Liver (tissue), 9 donors: Measurements from ENCODE around the gene WIPF3.

GRCh38 chr7:27364164-27364867 is 121.7 kb downstream of the EVX1 start:
- PRO-cap, 5 experiments: peak in 3 of 5 experiments; most common plus-strand start chr7:27364793 (in 2); most common minus-strand start chr7:27364605 (in 2)
- RAMPAGE, long total RNA, 2 experiments: no peak in any of the 2 experiments
- RRBS: no CpG with 5 or more reads among the region's 8 CpGs

DNA sequence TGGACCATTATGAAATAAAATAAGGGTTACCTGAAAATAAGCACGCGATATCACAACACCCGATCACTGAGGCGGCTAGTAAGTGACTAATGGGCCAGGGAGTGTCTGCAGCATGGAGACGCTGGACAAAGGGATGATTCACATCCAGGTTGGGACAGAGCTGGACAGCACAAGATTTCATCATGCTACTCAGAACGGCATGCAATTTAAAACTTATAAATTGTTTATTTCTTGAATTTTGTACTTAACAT is 15.6 kb downstream of the HIBADH start:
- PRO-cap, 5 experiments: no peak in any of the 5 experiments
- RAMPAGE, long total RNA, 2 experiments: no peak in any of the 2 experiments
- RRBS: no CpG with 5 or more reads among the region's 6 CpGs

DNA sequence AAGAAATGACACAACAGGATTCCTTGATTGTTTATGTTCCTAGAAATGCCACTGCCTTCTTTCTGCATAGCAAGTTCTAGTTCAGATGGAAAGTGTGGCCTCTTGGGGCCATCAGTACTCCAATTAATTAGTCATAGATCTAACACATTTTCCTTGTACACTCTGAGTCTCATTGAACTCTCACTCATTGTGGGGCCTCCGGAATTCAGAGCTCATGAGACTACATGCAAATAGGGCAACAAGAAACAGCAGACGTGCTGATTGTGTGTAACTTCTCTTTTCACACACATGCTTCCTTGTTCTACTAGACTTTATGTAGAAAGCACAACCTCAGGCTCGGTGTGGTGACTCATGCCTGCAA is 35.3 kb upstream of the HIBADH start:
- PRO-cap, 5 experiments: no peak in any of the 5 experiments
- RAMPAGE, long total RNA, 2 experiments: no peak in any of the 2 experiments
- RRBS: no CpG with 5 or more reads among the region's 3 CpGs

DNA sequence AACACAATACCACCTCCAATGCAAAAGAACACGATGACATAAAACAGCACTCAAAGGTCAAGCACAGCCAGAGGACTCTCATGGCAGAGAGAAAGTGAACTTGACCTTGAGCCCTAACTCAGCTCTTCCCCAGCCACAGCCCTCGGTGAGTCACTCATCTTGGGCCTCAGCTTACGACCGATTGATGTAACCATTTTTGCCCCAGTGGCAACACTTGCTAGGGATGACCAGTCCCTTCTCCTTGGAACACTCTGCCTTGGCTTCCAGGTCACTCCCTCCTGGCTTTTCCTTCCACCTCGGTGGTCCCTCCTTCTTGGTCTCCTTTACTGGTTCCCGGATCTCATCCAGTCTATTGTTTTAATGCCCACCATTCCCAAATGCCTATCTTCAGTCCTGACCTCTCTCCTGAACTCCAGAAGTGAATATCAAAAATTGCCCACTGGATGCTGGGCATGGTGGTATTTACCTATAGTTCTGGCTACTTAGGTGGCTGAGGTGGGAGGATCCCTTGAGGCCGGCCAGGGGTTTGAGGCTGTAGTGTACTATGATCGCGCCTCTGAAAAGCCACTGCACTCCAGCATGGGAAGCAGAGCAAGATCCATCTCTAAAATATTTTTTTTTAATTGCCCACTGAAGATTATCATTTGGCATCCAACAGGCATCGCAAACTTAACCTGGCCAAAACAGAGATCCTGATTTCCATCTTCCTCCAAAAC is 77.6 kb downstream of the JAZF1 start:
- PRO-cap, 5 experiments: no peak in any of the 5 experiments
- RAMPAGE, long total RNA, 2 experiments: no peak in any of the 2 experiments
- RRBS: no CpG with 5 or more reads among the region's 10 CpGs

DNA sequence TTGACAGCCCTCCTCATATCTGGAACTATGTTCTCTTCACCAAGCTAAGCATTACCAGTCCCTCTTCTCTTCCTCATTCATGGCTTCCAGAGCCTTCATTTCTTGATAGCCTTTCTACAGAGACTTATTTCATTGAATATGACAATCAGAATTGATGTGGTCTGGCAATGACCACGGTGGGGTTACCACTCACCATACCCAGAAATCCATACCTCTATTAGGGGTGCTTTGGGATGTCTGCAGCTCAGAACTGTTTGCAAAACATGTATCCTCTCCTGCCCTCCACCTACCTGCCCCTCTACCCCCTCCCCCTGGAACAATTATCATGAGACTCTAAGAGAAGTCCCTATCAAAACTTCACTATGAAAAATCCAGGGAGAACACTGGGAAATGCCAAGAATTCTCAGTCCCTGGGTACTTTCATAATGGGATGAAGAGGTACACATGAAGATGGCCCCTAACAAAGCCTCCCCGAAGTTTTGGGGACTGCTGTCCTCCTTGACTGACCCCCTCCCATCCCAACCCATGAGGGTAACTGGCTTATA is 26.9 kb downstream of the JAZF1 start:
- PRO-cap, 5 experiments: no peak in any of the 5 experiments
- RAMPAGE, long total RNA, 2 experiments: no peak in any of the 2 experiments
- RRBS: no CpG with 5 or more reads among the region's 2 CpGs

- PRO-cap, 5 experiments: no peak in any of the 5 experiments
- RAMPAGE, long total RNA, 2 experiments: no peak in any of the 2 experiments
- RRBS: no CpG with 5 or more reads among the region's 3 CpGs
Measured at GRCh38 chr7:28619234-28619683, 206.9 kb downstream of the CREB5 start.

- PRO-cap, 5 experiments: peak in 1 of 5 experiments; most common plus-strand start chr7:28686682 (in 1)
- RAMPAGE, long total RNA, 2 experiments: no peak in any of the 2 experiments
- RRBS: no CpG with 5 or more reads among the region's 13 CpGs
Measured at GRCh38 chr7:28686438-28686812, 271.7 kb downstream of the TRIL start.

- PRO-cap, 5 experiments: no peak in any of the 5 experiments
- RAMPAGE, long total RNA, 2 experiments: no peak in any of the 2 experiments
- RRBS: no CpG with 5 or more reads among the region's 18 CpGs
Measured at GRCh38 chr7:28958816-28959604, 880 bp upstream of the TRIL start.

- PRO-cap, 5 experiments: no peak in any of the 5 experiments
- RAMPAGE, long total RNA, 2 experiments: no peak in any of the 2 experiments
- RRBS: no CpG with 5 or more reads among the region's 6 CpGs
Measured at GRCh38 chr7:29035279-29035874, 77.2 kb upstream of the TRIL start.

DNA sequence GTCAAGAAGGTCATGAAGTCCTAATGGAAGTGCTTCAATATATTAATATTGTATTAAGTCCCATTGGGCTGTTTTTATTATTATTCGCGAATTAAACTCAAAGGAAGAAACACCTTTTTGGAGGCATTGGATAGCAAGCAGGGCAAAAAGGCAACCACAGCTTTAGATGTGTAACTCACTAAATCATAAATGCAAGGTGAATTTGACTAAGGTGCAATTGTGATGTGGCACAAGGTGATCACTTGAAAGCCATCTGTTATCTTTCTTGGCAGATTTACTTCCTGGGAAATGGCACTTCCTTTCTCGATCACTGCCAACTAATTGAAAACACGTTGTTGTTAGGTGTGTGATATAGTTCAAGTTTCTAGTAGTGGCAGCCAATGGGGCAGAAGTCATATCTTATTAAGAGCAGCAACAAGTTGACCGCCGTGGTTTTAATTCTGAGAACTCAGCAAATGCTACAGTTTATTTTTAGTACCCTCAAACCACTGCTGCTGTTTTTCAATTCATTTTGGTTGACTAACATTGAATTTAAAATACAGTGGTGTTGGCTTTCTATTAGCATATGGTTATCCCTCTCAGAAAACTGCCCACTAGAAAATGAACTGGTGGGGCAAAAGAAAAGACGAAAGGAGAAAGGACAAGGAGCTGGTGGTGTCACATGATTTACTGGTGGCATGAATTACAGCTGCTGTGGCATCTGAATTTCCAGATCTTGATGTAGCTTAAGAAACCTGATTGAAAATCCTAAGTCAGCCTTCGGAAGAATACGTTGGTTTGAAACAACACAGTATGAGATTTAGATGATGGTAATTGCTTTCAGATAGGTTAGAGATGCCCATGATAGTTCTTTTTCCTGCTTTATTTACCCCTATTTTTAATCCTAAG is 1.7 kb downstream of the CHN2 start:
- PRO-cap, 5 experiments: peak in 4 of 5 experiments; most common plus-strand start position 359 of the sequence (in 1); most common minus-strand start position 323 of the sequence (in 4)
- RAMPAGE, long total RNA, 2 experiments: no peak in any of the 2 experiments
- RRBS: no CpG with 5 or more reads among the region's 9 CpGs

GRCh38 chr7:29211717-29212629 is 17.4 kb downstream of the CHN2 start:
- PRO-cap, 5 experiments: peak in 1 of 5 experiments; most common plus-strand start chr7:29212105 (in 1); most common minus-strand start chr7:29211971 (in 1)
- RAMPAGE, long total RNA, 2 experiments: no peak in any of the 2 experiments
- RRBS: no CpG with 5 or more reads among the region's 9 CpGs

DNA sequence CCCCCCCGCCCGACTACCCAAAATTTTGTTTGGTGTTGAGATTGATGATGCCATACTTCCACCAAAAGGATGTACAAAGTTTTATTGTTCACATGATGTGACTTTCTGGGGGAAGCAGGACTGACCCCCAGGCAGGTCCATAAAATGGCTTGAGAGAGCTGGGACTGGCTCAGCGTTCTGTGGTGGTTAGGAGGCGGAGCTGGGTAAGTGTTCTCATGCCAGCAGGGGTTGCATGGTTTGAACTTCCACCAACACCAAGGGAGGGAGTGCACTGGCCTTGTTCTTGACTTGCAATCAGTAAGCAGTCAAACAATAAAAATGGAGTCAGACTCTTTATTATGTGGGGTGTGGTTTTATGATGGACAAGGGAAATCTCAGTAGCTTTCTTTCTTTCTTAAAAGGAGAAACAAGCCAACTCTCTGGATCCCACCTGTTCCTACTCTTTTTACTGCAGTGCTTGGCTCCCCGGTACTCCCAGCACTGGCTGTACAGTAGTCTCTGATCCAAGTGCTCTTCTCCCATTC is 95.4 kb upstream of the PRR15 start:
- PRO-cap, 5 experiments: no peak in any of the 5 experiments
- RAMPAGE, long total RNA, 2 experiments: no peak in any of the 2 experiments
- RRBS: no CpG with 5 or more reads among the region's 5 CpGs

- PRO-cap, 5 experiments: no peak in any of the 5 experiments
- RAMPAGE, long total RNA, 2 experiments: no peak in any of the 2 experiments
- RRBS: no CpG with 5 or more reads among the region's 17 CpGs
Measured at GRCh38 chr7:29609037-29610015, 45.7 kb downstream of the PRR15 start.

DNA sequence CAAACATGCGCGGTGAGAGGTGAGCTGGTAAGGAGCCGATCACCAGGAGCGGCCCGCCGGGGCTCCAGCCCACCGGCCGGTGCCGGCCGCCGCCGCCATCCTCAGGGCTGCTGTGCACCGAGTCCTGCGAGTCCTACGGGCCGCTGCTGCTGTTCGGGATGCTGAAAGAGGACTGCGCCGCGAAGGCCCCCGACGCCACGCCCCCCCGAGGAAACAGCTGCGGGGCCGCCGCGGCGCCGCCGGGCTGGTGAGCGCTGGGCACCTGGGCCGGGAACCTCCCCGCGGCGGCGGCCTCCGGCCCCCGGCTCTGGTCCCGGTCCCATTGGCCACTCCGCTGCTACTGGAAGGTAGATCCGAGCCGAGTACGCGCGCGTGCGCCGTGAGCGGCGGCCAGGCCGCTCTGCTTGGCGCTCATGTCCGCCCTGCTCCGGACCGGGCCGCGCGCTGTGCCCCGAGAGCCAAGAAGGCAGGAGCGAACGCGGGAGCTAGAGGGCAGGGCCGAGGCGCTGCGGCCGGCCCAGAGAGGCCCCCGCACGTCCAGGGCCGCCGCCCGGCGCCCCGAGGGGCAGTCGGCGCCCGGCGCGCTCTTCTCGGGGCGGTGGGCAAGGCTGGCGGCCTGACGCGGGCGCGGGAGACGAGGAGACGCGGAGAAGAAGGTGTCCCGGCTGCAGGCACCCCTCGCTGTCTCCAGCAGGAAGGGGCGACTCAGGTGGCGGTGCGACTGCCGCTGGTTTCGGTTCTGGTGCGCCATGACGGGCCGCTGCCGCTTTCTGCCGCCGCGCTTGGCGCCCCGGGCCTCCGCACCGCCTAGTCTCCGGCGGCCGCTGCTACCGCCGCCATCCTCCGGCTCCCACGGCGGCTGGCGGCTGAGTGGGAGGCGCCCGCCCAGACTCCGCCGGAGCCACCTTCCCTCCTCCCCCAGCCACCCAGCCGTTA is 121.3 kb upstream of the WIPF3 start:
- PRO-cap, 5 experiments: peak in 2 of 5 experiments; most common plus-strand start position 380 of the sequence (in 2); most common minus-strand start position 309 of the sequence (in 1)
- RAMPAGE, long total RNA, 2 experiments: no peak in any of the 2 experiments
- RRBS: no CpG with 5 or more reads among the region's 121 CpGs

- PRO-cap, 5 experiments: peak in 3 of 5 experiments; most common plus-strand start chr7:29806511 (in 3)
- RAMPAGE, long total RNA, 2 experiments: no peak in any of the 2 experiments
- RRBS: 4% methylated on average over 35 of the region's 56 CpGs
Measured at GRCh38 chr7:29805858-29806592, at the start of gene WIPF3. Gene WIPF3, plus strand, starts transcription at chr7:29806508.

DNA sequence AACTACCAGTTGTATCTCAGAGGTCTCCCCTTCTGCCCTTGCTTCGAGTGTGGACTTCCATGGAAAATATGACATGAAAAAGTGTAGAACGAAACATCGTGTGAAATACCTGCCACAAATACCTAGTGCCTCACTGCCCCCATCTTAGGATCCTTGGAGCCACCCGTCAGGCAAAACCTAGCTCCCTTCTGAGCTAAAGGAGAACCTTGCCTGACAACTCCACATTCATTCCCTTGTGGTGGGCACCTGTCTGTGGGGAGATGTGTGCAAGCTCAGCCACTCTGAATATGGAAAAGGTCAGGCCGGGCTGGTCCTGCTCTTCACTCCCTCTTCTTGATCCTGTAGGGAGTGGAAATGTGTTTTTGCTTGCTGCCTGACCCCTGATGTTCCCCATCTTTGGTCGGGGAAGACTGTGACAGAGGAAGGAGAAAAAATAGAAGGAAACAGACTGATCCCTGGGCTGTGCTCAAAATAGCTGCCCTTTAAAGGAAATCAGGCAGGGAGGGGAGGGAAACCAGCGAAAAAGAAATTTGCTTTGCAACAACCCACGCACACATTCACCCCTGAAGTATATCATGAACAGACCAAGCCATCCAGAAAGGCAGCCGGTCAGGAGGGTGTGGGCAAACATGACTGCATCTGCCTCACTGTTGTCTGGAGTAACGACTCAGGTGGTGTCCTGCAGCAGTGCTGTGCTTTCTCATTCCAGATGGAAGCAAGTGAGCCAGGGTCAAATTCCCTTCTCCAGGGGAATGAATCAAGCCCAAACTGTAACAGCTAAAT is 74.0 kb downstream of the SCRN1 start:
- PRO-cap, 5 experiments: no peak in any of the 5 experiments
- RAMPAGE, long total RNA, 2 experiments: no peak in any of the 2 experiments
- RRBS: no CpG with 5 or more reads among the region's 10 CpGs

DNA sequence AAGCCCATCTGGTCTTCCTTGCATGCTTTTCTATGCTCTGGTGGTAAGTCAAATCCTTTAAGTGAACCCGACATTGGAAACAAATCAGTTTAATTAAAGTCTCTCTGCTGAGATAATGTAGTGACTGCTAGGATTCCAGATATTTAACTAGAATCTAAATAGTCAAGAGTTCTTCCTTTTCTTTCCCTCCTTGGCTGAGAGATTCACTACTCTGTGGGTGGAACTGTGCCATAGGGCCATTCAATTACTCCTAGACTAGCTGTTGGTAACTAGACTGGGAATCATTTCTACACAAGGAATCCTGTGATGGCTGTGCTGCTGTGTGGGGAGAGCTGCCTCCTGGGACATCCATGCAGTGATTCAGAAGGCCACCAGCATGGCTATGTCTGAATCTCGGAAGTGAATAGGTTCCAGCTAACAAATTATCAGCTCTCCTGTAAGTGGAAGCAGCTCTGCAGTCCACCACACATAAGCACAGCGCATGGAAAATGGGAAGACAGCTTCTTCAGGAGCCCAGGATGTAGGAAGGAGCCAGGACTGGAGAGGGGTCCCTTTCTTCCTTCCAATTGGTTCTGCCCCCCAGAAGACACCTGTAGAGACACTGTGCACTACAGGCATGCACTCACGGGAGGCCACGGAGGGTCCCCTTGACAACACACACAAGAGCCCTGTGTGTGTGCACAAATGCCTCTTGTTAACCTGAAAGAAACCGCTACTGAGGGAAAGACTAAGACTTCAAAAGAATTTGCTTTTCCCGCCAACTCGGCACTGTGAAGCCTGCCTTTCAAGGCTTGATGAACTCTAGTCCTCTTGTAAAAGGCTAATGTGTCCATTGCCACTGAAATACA is 66.5 kb downstream of the SCRN1 start:
- PRO-cap, 5 experiments: no peak in any of the 5 experiments
- RAMPAGE, long total RNA, 2 experiments: no peak in any of the 2 experiments
- RRBS: no CpG with 5 or more reads among the region's 8 CpGs

DNA sequence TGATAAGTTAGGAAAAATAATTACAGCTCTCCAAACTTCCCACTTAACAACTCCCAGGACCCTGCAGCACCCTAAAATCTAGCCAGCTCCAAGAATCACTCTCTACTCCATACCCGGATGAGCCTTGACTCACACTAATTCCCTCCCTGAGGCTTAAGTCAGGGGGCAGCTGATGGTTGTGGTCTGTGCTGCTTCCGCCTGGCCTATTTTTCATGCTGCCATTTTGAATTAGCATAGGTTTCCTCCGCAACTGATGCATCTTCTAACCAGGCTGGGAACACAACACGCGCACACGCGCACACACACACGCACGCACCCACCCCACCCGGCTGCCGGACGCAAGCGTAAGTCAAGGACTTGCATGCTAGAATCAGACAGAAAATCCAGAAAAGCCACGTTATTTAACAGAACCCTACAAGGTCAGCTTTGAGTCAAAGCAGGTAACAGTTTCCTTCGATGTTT is 1.2 kb downstream of the SCRN1 start:
- PRO-cap, 5 experiments: no peak in any of the 5 experiments
- RAMPAGE, long total RNA, 2 experiments: no peak in any of the 2 experiments
- RRBS: no CpG with 5 or more reads among the region's 15 CpGs

- PRO-cap, 5 experiments: no peak in any of the 5 experiments
- RAMPAGE, long total RNA, 2 experiments: no peak in any of the 2 experiments
- RRBS: no CpG with 5 or more reads among the region's 7 CpGs
Measured at GRCh38 chr7:30029624-30030279, 1.5 kb downstream of the PLEKHA8 start.

DNA sequence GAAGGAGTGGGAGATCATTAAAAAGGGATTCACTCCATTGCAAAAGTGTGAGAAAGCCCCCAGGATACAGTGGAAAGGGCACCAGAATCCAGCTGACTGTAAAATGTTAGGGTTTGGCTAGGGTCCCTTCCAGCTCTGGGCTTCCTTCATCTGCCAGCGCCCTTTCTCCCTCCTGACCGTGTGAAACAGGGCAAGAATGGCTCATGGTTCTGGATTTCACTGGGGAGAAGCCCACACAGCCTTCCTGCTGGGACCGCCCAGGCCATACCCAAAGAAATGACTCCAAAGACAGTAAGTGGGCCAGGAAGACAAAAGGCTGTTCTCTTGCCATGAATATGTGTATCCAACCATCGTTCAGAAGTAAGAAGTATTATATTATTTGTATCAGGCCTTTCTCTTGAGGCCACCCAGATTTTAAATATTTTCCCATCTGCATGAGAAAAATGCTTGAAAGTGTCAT is 2.3 kb downstream of the MTURN start:
- PRO-cap, 5 experiments: no peak in any of the 5 experiments
- RAMPAGE, long total RNA, 2 experiments: no peak in any of the 2 experiments
- RRBS: no CpG with 5 or more reads among the region's 4 CpGs